SK-MEL-5 (cell line): ENCODE data around the gene SFT2D1.

GRCh38 chr6:163352013-163352673 lies 62.4 kb upstream of the QKI start:
RAMPAGE:
- cytosol, long total RNA, result no peak
- long total RNA, result no peak
- nucleus, long total RNA, result no peak

RAMPAGE:
- cytosol, long total RNA, result no peak
- long total RNA, result no peak
- nucleus, long total RNA, result no peak
Measured at GRCh38 chr6:163353905-163354576, 60.5 kb upstream of the QKI start.

GRCh38 chr6:163404402-163405558 lies 9.7 kb upstream of the QKI start:
RAMPAGE:
- cytosol, long total RNA, result no peak
- long total RNA, result no peak
- nucleus, long total RNA, result no peak

RAMPAGE:
- cytosol, long total RNA, result no peak
- long total RNA, result no peak
- nucleus, long total RNA, result no peak
Measured at GRCh38 chr6:163526436-163526768, 111.9 kb downstream of the QKI start.

DNA sequence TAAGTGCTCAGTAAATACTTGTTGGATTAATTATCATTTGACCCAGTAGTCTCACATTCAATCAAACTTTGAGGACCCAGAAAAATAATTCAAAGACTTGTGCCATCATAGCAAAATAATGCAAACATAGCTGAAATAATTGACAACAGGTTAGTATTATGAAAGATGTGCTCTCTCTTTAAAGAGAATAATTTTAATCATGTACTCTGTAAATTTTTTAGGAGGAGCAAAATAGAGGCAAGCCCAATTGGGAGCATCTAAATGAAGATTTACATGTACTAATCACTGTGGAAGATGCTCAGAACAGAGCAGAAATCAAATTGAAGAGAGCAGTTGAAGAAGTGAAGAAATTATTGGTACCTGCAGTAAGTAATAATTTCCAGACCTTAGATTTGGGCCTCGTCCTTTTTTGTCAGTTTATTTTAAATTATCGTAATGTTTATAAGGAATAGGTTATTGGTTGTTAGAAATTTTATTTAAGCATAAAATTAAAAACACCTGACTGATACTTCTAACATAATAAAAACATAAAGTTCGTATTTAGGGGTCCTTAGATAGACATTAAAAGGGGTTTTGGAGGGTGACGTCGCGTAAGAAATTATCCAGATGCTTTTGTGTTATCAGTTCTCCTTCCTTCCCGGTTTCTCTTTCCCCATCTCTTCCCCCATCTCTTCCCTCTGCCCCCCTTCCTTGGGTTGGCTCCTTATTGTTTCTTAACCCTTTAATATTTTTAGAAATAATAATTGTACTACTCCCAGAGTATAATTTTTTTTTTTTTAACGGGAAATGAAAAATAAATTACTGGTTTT lies 120.4 kb downstream of the QKI start:
RAMPAGE:
- cytosol, long total RNA, result no peak
- long total RNA, result no peak
- nucleus, long total RNA, result no peak

DNA sequence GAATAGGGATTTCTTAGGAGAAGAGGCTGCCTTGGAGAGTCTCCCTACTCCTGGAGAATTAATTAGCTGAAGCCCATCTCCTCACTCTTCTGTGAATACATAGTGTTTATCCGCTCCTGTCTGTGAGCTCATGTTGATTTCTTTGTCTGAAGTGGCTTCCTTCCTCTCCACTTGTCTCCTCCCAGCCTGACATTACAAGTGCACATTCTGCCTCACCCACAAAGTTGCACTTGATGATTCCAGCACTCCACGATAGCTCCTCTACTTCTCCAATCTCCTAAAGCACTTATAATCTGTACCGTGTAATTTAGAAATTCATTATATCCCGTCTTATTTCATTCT lies 287.2 kb downstream of the QKI start:
RAMPAGE:
- cytosol, long total RNA, result no peak
- long total RNA, result no peak
- nucleus, long total RNA, result no peak

RAMPAGE:
- cytosol, long total RNA, result no peak
- long total RNA, result no peak
- nucleus, long total RNA, result no peak
Measured at GRCh38 chr6:163965841-163966576, 551.5 kb downstream of the QKI start.

GRCh38 chr6:164826663-164827228 lies 482.7 kb downstream of the C6orf118 start:
RAMPAGE:
- cytosol, long total RNA, result no peak
- long total RNA, result no peak
- nucleus, long total RNA, result no peak

GRCh38 chr6:165573621-165574088 lies 89.4 kb downstream of the PDE10A start:
RAMPAGE:
- cytosol, long total RNA, result no peak
- long total RNA, result no peak
- nucleus, long total RNA, result no peak

DNA sequence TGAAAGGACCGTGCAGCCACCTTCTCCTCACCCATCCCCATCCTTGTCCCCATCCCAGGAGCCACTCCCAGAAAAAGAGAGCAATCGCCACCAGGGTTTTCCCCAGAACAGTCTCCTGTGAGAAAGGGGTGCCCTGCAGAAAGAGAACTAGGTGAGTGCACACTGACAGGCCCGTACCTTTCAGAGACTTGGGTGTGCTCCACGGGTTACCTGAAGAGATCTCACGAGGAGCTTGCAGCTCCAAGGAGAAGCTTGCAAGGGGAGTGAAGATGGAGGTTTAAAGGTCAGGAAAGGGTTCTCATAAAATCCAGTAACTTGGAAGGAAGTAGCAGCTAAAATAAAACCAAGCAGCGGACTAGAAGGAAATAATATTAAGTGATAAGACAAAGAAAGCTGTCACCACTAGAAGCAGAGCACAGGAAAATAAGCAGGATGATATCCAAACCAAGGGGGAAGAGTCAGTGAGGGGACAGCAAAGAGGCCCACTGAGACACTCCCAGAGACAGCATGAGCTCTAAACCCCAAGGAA lies 14.1 kb downstream of the PDE10A start:
RAMPAGE:
- cytosol, long total RNA, result no peak
- long total RNA, result no peak
- nucleus, long total RNA, result no peak

RAMPAGE:
- cytosol, long total RNA, result no peak
- long total RNA, result no peak
- nucleus, long total RNA, result no peak
Measured at GRCh38 chr6:165752860-165753125, 89.8 kb upstream of the PDE10A start.

DNA sequence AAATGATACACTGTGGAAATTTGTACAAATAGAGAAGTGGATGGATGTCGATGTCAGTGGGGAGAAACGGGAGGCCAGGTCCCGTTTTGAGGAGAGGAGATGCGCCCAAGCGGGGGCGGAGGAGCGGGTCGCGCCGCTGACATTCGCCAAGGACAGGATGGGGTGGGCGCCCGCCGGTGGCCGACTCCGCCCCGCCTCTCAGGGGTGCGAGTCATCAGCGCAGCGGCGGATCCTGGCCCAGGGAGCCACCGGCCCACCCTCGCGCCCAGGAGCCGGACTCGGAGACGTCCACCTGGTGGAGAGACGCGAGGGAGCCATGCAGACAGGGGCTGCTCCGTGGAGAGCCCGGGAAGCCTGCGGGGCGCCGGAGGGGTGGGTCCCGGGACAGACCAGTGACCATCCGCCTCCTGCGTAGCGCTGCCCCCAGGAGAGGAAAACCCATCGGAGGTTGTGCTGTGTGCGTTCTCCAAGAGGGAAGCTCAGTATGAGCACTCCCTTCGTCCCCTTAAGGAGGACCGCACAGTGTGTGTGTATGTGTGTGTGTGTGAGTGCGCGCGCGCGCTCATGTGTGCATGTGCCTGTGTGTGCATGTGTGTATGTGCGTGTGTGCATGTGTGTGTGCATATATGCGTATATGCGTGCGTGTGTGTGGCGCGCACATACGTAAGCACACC lies 159.2 kb downstream of the TBXT start:
RAMPAGE:
- cytosol, long total RNA, result no peak
- long total RNA, result no peak
- nucleus, long total RNA, result no peak

DNA sequence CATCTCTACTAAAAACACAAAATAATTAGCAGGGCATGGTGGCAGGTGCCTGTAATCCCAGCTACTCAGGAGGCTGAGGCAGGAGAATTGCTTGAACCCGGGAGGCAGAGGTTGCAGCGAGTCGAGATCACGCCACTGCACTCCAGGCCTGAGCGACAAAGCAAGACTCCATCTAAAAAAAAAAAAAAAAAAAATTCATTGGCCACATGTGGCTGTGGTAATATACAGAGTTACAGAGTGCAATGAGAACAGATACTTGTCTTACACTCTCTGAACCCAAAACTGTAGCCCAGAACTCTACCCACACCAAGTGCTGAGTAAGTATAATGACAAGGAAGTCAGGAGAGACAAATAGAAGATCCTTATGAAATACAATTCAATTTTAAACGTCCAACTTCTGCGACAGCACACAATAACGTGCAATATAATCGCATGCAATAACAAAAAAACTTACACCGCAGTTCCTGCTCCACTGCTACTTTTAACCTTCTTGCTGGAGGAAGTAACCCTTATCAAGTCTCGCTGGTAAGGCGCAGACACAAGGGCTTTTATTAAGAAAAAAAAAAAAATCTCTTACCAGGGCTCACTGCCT lies 974 bp downstream of the SFT2D1 start:
RAMPAGE:
- cytosol, long total RNA, result no peak
- long total RNA, result no peak
- nucleus, long total RNA, result no peak

GRCh38 chr6:166342264-166342436 lies 195 bp downstream of the SFT2D1 start:
RAMPAGE:
- cytosol, long total RNA, result no peak
- long total RNA, result no peak
- nucleus, long total RNA, result no peak

RAMPAGE:
- cytosol, long total RNA, result start-site peak on the minus strand at chr6:166342527-166342610, 1,389 and 1,643 reads in 2 replicates
- long total RNA, result start-site peak on the minus strand at chr6:166342521-166342614, 895 and 834 reads in 2 replicates
- nucleus, long total RNA, result start-site peak on the plus strand at chr6:166342628-166342653, 14 and 11 reads in 2 replicates
Measured at GRCh38 chr6:166342437-166343576, at the start of gene SFT2D1. Gene SFT2D1 (minus strand): TSS chr6:166342545.

DNA sequence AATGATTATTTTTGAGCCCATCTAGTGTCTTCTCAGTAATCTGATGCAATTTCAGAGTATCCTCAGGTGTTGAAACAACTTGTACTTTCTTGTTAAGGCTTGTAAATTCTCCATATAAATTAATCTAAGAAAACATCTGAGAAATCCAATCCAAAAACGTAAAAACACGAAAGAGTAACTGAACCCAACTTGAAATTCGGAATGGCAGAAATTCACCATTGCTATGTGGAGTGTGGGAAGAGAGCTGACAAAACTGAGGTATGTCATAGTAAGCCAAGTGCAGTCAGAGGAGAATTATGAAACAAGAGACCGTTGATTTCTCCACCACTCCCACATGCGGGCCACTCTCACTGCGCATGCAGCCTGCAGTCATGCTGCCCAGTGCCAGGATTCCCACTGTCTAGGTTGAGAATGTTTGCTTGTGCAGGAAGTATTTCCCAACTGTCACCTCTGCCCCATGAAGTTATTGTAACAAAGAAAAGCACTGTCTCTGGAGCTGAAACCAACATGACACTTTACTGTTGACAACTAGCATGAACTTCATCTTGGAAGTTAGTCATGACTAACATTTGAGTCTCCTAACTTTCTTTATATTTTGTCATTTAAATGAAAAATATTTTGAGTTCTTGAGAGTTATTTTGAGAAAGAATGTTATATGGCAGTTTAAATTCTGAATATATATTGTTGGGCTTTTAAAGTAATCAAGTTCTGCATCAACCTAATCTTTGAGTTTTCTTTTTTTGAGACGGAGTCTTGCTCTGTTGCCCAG lies 18.7 kb upstream of the SFT2D1 start:
RAMPAGE:
- cytosol, long total RNA, result no peak
- long total RNA, result no peak
- nucleus, long total RNA, result no peak

GRCh38 chr6:166575196-166575571 lies 11.3 kb downstream of the RAMACL start:
RAMPAGE:
- cytosol, long total RNA, result no peak
- long total RNA, result no peak
- nucleus, long total RNA, result no peak

RAMPAGE:
- cytosol, long total RNA, result no peak
- long total RNA, result no peak
- nucleus, long total RNA, result no peak
Measured at GRCh38 chr6:166587905-166588573, 1.6 kb upstream of the RAMACL start.

DNA sequence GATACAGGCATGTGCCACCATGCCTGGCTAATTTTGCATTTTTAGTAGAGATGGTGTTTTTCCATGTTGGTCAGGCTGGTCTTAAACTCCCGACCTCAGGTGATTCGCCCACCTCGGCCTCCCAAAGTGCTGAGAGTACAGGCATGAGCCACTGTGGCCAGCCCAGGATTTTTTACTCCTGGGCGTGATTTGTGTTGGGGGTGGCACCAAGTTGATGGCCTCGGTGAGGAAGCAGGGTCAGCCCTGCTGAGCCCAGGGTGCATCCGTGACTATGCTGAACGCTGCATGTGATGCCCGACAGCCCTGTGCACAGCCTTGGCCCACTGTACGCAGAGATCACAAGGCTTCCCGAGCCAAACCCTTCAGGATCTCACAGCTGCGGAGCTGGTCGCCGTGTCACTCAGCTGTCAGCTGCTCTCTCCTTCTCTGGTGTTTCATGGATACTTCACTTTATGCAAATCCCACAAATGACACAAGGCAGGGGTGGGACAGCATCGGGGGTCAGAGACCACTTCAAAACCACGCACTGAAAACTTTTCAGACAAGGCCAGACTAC lies 31.0 kb upstream of the RPS6KA2 start:
RAMPAGE:
- cytosol, long total RNA, result no peak
- long total RNA, result no peak
- nucleus, long total RNA, result no peak

GRCh38 chr6:166898744-166899249 lies 57.6 kb downstream of the RNASET2 start:
RAMPAGE:
- cytosol, long total RNA, result no peak
- long total RNA, result no peak
- nucleus, long total RNA, result no peak